A172 (cell line): Measurements from ENCODE around the gene USP44.

DNA sequence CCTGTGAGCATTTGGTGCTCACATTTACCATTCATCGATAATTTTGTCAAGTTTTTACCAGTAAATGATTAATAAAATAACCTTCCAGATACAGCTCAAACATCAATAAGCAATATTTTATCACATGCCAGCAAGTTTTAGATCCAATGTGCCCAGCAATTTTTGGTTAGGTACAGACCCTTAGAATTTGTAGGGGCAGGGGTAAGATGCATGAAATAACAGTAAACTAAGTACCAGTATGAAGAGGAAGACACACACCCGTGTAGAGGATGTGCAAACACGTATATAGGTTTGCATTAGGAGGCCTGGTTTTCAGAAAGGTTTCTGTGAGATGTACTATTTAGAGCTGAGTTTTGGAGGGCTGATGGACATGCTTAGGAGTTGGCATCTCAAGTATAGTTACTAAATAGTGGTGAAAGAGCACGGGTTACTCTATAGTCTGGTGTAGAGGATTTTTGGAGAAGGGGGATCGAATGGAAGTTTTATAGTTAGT, 98.0 kb downstream of the CRADD start:
- RAMPAGE, long total RNA, result no peak

GRCh38 chr12:93789191-93789794, 112.1 kb downstream of the CRADD start:
- RAMPAGE, long total RNA, result no peak

GRCh38 chr12:93825464-93826074, 148.4 kb downstream of the CRADD start:
- RAMPAGE, long total RNA, result no peak

- RAMPAGE, long total RNA, result no peak
Measured at GRCh38 chr12:93918178-93918651, 230.2 kb upstream of the PLXNC1 start.

DNA sequence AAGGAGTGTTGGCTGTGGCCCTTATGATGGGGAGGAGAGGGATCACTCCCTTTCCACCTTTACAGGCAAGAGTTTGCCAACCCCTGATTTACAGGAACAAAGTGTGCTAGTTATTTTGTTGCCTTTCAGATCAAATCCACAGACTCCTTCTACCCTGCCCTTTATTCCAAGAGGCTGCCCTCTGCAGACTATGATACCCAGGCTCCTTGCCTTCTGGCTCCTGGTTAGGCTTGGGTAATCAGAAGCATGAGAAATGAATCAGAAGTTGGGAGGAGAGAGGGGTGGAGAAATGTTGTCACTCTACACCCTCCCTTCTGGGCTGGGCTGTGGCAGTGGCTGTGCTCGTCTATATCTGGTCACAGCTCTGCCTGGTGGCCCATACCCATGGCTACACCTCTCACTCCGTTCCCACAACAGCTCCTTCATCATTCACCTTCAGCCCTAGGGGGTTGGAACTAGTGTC, 204.6 kb upstream of the PLXNC1 start:
- RAMPAGE, long total RNA, result no peak

- RAMPAGE, long total RNA, result no peak
Measured at GRCh38 chr12:94073282-94073707, 75.1 kb upstream of the PLXNC1 start.

DNA sequence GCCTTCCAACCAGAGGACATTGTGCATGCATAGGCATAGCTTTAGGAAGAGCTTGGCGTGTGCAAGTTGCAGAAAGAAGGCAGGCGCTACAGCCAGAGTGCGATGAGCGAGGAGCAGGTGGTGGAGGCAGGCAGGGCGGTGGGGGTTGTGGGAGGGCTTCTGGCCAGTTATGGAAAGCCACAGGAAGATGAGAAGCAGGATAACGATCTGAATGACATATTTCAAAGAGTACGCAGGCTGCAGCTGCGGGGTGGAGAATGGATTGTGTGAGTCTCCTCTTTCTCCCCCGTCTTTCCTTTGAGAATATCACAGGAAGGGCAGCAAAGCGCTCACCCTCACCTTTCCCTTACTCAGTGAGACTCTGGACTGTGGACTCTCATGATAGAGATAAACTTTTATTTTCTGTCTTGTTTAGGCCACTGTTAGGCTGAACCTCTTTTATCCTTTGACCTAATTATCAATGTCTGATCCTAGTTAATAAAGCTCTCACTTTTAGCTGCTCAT, 48.7 kb upstream of the PLXNC1 start:
- RAMPAGE, long total RNA, result no peak

DNA sequence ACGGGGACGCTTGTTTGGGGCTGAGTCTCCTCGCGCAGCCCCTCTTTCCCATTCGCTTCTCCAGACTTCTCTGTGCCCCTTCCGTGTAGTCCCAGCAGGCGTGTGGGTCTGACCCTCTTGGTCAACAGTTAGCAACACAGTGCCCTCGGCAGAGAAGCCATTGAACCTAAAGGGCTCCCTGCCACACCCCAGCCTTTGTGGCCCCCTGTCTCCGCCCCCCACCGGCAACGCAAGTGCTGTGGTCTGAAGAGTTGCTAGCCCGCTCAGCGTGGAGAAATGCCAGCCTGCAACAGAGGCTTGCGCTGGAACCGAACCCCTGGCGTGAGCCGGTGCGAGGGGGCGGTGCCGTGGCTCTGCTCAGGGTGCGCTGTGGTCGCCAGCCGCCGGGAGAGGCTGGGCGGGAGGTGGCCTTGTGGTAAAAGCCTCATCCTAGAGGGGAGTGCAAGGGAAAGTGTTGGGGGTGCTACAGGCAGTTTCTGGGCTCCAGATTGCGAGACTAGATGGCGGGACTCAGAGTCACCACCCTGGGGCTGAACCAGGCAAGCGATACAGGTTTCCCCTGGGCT, 2.0 kb downstream of the PLXNC1 start:
- RAMPAGE, long total RNA, result no peak

GRCh38 chr12:94186819-94187349, 38.5 kb downstream of the PLXNC1 start:
- RAMPAGE, long total RNA, result no peak

- RAMPAGE, long total RNA, result no peak
Measured at GRCh38 chr12:94560552-94561472, 89.5 kb downstream of the TMCC3 start.

- RAMPAGE, long total RNA, result no peak
Measured at GRCh38 chr12:94673653-94674141, 23.3 kb upstream of the TMCC3 start.

- RAMPAGE, long total RNA, result no peak
Measured at GRCh38 chr12:94713089-94713641, 62.8 kb upstream of the TMCC3 start.

- RAMPAGE, long total RNA, result no peak
Measured at GRCh38 chr12:94815834-94816321, 165.5 kb upstream of the TMCC3 start.

- RAMPAGE, long total RNA, result no peak
Measured at GRCh38 chr12:94818015-94818495, 167.7 kb upstream of the TMCC3 start.

DNA sequence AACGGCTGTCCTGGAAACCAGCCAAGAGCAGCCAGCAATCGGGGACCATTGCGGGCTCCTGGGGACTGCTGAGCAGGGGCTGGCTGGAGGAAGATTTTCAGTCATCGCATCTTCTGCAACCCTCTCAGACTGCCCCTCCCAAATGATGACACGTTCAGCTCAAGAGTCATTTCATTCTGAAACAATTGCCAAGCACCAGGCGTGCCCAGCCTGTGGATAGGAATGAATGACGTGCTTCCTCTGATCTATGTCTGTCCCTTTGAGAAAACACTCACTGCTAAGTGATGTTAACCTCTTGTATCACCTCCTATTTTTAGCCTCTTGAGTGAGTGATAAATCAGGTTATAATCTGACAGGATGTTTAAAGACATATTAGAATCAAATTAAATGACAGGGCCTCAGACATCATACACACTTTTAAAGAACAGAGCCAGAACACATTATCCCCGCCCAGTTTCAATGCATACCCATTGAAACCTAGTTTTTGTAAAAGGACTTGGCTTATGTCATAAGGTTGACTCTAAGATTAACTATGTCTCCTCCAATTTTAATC, 62.0 kb downstream of the NDUFA12 start:
- RAMPAGE, long total RNA, result no peak

- RAMPAGE, long total RNA, result no peak
Measured at GRCh38 chr12:95205673-95205887, 11.7 kb downstream of the FGD6 start.

- RAMPAGE, long total RNA, result no peak
Measured at GRCh38 chr12:95300090-95301118, 82.8 kb downstream of the VEZT start.

DNA sequence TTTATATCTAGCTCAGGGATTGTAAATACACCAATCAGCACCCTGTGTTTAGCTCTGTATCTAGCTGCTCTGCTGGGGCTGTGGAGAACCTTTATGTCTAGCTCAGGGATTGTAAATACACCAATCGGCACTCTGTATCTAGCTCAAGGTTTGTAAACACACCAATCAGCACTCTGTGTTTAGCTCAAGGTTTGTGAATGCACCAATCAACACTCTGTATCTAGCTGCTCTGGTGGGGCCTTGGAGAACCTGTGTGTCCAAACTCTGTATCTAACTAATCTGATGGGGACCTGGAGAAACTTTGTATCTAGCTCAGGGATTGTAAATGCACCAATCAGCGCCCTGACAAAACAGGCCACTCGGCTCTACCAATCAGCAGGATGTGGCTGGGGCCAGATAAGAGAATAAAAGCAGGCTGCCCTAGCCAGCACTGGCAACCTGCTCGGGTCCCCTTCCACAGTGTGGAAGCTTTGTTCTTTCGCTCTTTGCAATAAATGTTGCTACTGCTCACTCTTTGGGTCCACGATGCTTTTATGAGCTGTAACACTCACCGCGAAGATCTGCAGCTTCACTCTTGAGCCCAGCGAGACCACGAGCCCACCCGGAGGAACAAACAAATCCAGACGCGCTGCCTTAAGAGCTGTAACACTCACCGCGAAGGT, 93.7 kb upstream of the METAP2 start:
- RAMPAGE, long total RNA, result no peak

GRCh38 chr12:95551084-95552050, at the start of gene USP44:
Gene USP44, minus strand, starts transcription at chr12:95551476.
- RAMPAGE, long total RNA, result no peak

DNA sequence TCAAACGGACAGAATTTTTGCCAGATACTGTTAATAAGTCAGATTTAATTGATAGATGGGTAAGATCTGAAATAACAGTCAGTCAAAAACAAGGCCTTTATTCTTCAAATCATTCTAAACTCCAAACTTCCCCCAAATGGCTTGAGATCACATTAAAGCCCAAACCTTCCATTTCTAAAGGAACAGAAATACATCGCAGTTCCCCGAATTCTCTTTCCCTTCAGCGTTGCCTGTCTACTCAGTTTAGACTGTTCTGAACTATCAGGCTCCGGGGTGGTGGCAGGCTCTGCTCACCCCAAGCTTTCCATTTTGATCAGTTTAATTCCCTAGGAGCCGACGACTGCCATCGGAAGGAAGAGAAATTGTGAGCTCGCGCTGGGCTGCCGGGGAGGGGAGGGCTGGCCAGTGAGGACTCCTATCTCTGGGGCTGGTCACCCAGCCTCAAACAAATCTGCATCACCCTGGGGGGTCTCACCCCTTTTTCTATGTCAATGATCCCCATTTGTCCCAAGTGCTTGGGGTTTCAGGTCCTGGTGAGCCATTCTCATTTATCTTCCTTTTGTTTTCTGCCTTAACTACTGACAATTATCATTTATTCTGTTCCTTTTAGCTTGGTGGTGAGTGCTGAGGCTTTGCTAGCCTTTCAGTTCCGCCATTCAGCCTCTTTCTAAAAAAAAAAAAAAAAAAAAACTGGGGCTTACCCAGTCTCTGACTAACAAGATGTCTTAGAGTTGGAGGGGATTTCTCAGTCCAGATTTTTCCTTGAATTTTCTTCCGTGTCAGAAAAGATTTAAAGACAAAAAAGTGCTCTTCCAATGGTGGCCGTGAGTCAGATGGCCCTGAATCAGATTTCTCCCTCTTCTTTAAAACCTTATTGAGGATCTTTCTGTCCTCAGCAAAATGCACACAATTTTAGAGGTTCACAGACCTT, 22.7 kb upstream of the USP44 start:
- RAMPAGE, long total RNA, result no peak